ENCODE measurements around a stretch of chr14.

DNA sequence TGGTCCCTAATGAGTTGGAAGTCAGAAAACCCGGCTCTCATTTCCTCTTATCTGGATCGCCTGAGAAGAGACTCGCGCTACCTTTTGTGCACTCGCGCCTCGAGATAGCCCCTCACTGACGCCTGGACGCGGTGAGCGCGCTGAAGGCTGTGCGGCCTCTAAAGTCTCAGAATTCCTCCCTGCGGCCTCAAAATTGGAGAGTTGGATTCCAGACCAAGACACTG lies 7.0 kb downstream of the NKX2-1 start:
- PRO-cap, result no peak

DNA sequence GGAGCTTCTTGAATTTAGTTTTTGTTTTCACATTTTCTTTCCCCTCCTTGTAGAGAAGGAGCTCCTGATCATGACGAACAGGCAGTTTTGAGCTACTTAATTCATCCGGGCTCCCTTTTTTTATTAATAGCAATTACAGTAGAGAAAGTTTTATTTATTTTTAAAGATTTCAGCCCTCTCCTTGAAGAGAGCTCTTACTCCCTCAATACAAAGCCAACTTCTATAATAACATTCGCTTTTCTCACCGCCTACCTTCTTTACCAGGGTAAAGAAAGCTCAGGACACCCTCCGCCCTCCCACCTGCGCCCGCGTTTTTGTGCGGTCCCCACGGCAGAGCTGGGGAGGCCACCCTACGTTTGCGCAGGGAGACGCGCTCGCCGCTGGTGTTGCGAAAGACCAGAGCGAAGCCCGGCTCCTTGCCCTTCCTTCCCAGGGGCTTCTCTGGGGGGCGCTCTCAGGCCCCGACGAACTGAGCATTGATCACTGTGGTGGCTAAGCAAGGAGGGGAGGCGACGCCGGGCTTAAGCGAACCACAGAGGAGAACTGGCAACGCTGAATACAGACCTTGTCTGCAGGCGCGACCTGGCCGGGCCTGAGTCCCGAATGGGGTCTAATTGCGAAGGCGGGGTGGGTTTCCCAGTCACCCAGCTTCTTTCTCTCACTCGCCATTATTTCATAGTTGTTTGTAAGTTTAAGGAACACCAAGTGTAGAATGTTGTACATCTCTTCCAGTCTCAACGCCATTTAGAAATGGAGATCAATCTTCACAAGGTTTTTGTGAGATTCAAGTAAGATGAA lies 1.5 kb upstream of the NKX2-1 start:
- PRO-cap, result no peak

- PRO-cap, result no peak
These were observed 5.5 kb upstream of the NKX2-1 start for GRCh38 chr14:36525474-36525987.

GRCh38 chr14:36661188-36661533 lies 499 bp upstream of the PAX9 start:
- PRO-cap, result no peak

DNA sequence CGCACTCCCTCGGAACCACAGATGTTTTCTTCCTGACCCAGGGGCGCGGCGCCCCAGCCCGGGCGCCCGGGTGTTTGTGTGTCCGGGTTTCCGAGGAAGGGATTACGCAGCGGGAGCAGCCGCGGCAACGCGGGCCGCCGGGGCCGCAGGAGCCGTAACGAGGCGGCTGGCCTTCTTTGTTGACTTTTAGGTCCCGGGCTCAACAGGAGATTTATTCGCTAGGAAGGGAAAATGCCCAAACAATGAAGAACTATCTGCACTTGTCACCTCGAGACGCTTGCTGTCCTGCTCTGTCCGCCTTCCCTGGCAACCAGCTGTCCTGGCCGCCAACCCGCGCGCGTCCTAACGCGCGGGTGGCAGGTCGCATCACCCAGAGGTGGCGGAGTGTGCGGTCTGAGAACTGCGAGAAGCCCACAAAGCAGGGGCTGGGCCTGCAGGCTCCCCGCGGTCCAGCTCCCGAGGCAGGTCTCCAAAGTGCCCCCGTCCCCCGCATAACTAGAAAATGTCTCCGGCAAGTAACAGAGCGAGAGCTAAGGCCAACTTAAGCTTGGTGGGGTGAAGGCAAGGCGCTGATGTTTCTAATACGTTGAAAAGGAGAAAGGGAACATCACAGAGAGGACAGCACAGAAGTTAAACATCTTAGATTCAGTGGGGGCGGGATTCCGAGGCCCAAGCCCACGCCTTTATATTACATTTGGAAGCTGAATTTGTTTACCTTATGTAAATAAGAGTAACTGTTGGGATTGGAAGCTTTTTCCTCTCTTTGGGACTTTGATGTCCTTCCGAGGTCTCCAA lies 6.7 kb downstream of the FOXA1 start:
- PRO-cap, result unidirectional peak, minus-strand start at position 344 of the sequence; unidirectional peak, minus-strand start at position 407 of the sequence; unidirectional peak, minus-strand start at position 661 of the sequence

GRCh38 chr14:37593802-37594834 lies 931 bp downstream of the FOXA1 start:
- PRO-cap, result bidirectional peak, plus-strand start at chr14:37594532, minus-strand start at chr14:37594234

DNA sequence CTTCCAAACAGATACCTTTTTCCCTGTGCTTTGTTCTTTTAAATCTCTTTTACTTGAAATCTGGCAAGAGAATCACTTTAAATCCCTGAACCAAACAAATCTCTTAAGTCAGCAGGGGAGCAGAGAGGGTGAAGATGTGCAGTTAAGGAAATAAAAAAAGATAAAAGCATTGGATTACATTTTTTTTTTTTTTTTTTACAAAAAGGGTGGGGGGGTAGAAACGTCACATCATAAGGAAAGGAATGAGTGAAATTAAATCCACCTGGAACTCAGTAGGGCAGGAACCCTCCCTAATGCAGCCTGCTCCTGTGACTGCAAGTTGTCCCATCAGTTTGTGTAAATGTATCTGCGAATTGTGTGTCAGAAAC lies 1.4 kb downstream of the TTC6 start:
- PRO-cap, result unidirectional peak, plus-strand start at position 267 of the sequence

GRCh38 chr14:38042138-38042638 lies 165.5 kb upstream of the SSTR1 start:
- PRO-cap, result no peak

DNA sequence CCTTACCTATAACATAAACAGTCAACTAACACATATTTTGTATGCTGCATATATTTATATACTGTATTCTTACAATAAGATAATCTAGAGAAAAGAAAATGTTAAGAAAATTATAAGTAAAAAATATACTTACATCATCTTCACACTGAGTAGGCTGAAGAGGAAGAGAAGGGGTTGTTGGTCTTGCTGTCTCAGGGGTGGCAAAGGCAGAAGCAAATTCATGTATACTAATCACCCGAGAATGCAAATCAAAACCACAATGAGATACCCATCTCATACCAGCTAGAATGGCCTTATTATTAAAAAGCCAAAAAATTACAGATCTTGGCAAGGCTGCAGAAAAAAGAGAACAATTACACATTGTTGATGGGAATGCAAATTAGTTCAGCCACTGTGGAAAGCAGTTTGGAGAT lies 155.0 kb downstream of the SEC23A start:
- PRO-cap, result no peak

- PRO-cap, result no peak
These were observed 100.3 kb downstream of the SEC23A start for GRCh38 chr14:39002700-39003169.

DNA sequence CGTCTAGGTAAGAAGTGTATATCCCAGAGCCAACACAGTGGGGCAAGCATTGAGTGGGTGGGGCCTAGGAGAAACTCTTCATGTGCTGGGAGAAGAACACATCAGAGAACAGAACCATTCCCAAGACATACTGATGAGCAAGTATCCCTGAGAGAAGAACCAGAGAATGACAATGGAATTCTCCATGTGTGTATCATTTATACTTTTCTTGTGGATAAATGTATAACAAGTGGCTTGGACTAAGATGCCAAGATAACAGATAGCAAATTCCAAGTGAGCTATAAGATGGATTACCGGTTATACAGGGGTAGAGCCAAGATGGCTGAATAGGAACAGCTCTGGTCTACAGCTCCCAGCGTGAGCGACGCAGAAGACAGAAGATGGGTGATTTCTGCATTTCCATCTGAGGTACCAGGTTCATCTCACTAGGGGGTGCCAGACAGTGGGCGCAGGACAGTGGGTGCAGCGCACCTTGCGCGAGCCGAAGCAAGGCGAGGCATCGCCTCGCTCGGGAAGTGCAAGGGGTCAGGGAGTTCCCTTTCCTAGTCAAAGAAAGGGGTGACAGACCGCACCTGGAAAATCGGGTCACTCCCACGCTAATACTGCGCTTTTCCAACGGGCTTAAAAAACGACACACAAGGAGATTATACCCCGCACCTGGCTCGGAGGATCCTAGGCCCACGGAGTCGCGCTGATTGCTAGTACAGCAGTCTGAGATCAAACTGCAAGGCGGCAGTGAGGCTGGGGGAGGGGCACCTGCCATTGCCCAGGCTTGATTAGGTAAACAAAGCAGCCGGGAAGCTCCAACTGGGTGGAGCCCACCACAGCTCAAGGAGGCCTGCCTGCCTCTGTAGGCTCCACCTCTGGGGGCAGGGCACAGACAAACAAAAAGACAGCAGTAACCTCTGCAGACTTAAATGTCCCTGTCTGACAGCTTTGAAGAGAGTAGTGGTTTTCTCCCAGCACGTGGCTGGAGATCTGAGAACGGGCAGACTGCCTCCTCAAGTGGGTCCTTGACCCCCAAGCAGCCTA lies 85.9 kb downstream of the SEC23A start:
- PRO-cap, result no peak

GRCh38 chr14:39023985-39024618 lies 78.9 kb downstream of the SEC23A start:
- PRO-cap, result no peak

- PRO-cap, result bidirectional peak, plus-strand start at chr14:39102725, minus-strand start at chr14:39102549
These were observed 603 bp downstream of the SEC23A start for GRCh38 chr14:39102331-39102932.

DNA sequence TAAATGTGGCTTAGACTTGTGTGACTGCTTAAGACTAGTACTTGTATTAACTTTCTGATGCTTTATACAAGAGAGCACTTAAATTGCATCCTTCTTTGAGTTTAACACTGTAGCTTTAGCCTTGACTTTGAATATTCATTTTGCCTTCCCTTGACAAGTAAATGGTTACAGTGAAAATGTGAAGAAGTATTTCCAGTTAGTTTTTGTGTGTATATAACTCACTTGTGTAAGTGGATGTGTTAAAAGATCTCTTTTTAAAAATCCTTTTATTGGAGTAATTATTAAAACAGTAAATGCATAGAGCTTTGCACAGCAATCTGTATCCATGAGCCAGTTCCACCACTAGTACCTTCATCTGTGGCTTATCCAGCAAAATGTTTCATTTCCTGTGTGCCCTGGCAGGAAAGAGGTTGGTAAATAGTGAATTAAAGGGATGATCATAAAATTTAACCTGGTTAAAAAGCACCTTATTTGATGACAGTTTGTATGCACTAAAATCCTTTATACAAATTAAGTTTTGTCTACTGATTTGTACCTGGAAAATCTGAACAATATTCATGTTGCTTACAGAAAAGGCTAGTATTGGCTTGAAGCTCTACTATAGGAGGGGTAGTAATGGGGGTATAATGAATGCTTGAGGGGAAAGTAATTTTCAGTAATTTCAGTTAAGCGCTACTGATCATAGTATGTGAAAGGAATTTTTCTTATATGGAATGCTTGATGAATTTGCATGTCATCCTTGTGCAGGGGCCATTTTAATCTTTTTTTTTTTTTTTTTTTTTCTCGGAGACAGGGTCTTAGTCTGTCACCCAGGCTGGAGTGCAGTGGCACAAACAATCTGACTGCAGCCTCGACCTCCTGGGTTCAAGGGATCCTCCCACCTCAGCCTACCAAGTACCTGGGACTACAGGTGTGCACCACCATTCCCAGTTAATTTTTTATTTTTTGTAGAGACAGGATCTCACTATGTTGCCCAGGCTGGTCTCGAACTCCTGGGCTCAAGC lies 8.2 kb downstream of the PNN start:
- PRO-cap, result no peak

GRCh38 chr14:39411516-39411999 lies 20.7 kb downstream of the FBXO33 start:
- PRO-cap, result no peak

DNA sequence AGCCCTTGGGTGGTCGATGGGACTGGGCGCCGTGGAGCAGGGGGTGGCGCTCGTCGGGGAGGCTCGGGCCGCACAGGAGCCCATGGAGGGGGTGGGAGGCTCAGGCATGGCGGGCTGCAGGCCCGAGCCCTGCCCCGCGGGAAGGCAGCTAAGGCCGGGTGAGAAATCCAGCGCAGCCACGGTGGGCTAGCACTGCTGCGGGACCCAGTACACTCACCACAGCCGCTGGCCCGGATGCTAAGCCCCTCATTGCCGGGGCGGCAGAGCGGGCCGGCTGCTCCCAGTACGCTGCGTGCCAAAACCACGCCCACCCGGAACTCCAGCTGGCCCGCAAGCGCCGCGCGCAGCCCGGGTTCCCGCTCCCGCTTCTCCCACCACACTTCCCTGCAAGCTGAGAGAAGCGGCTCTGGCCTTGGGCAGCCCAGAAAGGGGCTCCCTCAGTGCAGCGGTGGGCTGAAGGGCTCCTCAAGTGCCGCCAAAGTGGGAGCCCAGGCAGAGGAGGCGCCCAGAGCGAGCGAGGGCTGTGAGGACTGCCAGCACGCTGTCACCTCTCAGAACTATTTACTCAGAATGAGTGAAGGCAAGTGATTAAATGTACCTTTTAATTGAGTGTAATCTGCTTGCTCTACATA lies 976.9 kb upstream of the LRFN5 start:
- PRO-cap, result no peak

GRCh38 chr14:41749284-41749861 lies 142.7 kb downstream of the LRFN5 start:
- PRO-cap, result no peak

DNA sequence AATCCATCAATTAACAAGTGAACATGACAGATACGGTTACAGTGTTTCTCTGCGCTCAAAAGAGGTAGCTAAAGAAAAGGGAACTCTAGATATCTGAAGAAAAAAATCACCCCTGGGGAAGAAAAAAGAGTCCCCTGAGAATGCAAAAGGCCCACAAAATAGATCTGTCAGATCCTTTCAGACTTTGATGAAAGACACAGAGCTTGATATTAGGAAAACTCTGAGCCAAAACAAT lies 422.0 kb downstream of the LRFN5 start:
- PRO-cap, result no peak

GRCh38 chr14:44942008-44942827 lies 19.5 kb downstream of the KLHL28 start:
- PRO-cap, result no peak

DNA sequence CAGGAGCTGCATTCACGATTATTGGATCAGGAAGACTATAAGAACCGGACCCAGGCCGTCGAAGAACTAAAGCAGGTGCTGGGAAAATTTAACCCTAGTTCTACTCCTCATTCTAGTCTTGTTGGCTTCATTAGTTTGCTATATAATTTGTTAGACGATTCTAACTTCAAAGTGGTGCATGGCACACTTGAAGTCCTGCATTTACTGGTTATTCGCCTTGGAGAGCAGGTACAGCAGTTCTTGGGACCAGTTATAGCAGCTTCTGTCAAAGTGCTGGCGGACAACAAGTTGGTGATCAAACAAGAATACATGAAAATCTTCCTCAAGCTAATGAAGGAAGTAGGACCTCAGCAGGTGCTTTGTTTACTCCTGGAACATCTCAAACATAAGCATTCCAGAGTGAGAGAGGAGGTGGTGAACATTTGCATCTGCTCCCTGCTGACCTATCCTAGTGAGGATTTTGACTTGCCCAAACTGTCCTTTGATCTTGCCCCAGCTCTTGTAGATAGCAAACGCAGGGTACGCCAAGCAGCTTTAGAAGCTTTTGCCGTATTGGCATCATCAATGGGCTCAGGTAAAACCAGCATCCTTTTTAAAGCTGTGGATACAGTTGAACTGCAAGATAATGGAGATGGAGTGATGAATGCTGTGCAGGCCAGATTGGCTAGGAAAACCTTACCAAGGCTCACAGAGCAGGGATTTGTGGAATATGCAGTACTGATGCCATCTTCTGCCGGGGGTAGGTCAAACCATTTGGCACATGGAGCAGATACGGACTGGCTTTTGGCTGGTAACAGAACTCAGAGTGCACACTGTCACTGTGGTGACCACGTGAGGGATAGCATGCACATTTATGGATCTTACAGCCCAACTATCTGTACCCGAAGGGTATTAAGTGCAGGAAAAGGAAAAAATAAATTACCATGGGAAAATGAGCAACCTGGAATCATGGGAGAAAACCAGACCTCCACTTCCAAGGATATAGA lies 1.8 kb downstream of the TOGARAM1 start:
- PRO-cap, result no peak